Diencephalon (tissue), 2 donors: ENCODE measurements around the genes SLC44A3 and PTBP2.

DNA sequence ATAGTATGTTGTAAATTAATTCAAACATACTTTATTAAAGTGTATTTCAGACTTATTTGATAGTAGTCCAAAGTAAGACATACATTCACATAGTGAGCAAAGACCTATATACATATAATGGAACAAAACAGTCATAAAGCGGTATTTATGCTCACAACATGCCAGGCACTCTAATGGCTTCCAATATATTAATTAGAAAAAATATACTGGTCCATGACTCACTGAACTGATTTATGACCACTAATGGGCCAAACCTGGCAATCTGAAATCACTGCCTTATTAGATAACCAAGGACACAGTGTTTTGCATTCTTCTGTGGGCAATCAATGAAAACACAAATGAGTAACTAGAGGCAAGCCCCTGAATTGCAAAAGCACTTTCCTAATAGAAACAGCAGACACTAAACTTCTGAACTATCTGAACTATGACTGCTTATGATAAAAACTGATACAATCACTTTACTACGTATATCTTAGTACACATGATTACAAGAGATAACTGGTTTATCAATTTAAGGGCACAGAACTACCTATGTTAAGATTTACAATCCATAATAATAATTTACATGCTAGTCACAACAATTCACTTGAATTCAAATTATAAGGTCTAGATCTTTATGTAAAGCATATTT lies 3.5 kb downstream of the GCLM start:
- RAMPAGE, long total RNA = no peak

DNA sequence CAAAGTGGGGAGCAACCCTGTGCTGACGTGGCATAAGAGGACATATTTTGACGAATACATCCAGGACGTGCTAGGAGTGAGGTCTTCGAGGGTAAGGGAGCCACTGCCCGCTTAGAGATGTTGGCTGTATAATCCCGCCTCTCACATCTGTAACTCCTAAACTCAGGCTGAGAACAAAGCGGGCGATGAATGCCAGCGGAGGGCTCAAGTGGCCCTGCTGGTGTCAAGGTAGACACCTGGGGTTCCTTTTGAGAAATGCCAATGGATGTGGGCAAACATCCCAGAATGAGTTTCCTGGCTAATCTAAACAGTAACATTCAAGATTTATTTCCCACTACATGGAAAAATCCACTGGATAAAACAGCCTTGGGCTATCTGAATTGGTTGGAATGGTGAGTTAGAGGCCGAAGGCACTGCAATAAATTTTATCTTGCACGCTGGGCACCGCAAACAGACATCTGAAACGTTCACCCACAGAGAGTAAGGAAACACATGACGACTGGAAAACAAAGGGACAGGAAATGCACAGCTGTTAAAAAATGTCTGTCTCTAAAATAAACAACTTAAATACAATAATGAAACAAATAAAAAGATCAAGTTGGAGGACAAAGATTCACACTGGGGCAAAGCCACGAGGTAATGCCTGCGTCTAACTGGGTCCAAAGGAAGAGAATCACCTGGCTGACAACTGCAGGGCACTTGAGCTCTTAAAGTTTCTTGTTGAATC lies 51.4 kb downstream of the ABCA4 start:
- RAMPAGE, long total RNA = no peak

DNA sequence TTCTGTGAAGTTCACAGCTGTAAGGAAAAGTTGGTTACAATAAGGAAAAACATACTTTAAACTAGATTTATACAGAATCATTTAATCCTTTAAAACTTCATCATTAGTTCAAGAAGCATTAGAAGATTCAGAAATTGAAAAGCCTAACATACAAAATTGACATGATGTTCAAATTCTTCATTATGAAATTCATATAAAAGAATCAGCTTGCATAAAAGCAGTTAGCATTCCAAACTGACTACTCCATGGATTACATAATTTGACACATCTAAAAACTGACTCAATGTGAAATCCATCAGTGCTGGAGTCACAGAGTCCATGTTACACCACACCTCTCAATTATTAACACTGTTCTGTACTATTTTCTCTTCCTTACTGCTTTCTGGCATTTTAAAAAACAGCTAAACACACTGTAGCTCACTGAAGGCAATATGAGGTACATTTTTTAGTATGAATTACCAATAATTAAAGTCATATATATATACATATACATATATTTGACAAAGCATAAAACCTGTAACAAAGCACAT lies 28.0 kb downstream of the ARHGAP29 start:
- RAMPAGE, long total RNA = no peak

GRCh38 chr1:94295662-94296583 lies 58.5 kb upstream of the ARHGAP29 start:
- RAMPAGE, long total RNA = no peak

- RAMPAGE, long total RNA = no peak
Observed at GRCh38 chr1:94298643-94299086, 61.3 kb upstream of the ARHGAP29 start.

DNA sequence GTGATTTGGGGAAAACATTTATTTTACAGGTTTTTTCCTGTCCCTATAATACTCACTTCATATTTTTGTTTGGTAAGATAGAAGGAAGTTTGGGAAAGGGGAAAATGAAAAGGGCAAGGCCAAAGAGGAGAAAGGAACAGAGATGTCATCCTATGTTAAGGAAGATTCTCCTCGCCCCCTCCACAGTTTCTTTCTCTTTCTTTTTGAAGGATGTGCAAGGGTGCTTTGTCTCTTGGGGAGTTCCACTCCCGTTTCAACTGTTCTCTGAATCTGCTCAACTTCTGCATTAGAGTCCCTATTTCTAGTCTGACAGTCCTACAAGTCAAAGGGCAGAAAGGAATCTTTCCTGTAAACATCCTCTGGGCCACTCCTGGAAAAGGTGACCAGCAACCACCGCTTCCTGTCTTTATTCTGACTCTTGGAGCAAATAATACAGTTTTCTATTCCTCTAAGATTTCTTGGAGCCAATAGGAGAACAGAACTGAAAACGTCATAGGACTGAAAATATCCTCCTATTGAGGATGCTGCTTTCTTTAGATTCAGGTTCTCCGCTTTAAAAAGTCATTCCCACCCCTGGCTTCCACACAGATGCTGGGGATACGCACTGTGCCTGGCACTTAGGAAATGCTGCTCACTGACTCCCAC lies 81.8 kb upstream of the ARHGAP29 start:
- RAMPAGE, long total RNA = no peak

DNA sequence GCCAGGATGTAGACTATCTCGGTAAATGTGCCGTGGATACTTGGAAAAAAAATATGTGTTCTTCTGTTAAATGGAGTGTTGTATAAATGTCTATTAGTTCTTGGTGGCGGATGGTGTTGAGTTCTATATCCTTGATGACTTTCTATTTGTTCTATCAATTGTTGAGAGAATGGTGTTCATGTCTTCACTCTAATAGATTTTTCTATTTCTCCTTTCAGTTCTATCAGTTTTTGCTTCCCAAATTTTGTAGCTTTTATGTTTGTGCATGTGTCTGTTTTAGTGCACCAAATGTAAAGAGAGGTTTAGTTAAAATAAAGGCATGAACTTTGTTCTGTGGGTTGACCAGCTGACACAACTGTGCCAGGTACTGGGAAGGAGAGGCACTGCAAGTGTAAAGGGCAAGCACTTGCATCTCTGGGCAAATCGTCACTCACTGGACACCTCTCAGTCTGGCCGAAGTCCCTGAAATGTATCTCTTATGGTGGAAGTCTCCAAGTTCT lies 38.6 kb upstream of the ABCD3 start:
- RAMPAGE, long total RNA = no peak

- RAMPAGE, long total RNA = no peak
Observed at GRCh38 chr1:94590149-94590431, 48.5 kb upstream of the F3 start.

- RAMPAGE, long total RNA = start-site peak on the minus strand at chr1:94820219-94820275, 30 and 23 reads in 2 replicates
Observed at GRCh38 chr1:94819658-94820835, at the start of gene SLC44A3. Gene SLC44A3, plus strand, starts transcription at chr1:94820357.

DNA sequence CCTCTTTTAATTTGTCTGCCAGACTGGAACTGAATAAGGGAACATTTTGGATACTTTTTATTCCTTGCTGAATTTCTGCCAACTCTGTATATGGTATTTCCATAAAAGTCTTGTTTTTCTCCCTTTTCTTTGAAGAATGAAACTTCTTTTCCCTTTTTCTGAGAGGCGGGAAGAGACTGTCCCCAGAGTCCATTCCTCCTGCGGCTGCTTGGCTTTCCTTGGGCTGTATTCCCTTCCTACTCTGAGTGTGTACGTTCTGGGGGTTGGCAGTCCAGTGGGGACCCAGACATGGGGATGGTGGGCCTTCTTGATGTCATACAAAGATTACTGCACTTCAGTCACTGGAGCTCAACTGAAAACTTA lies 46.6 kb upstream of the CNN3 start:
- RAMPAGE, long total RNA = no peak

DNA sequence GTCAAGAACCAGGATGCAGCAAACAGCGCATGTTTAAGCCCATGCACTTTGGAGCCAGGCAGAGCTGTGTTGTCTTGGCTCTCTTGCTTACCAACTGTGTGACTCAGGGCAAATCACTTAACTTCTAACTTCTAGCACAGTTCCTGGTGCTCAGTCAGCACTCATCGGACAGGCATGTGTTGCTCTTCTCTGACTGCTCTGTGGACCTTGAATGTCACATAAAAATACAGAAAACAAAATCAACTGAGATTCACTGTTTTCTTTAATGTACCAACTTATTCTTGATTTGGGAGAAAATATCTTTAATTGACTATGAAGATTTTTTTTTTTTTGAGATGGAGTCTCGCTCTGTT lies 56.5 kb upstream of the CNN3 start:
- RAMPAGE, long total RNA = no peak

DNA sequence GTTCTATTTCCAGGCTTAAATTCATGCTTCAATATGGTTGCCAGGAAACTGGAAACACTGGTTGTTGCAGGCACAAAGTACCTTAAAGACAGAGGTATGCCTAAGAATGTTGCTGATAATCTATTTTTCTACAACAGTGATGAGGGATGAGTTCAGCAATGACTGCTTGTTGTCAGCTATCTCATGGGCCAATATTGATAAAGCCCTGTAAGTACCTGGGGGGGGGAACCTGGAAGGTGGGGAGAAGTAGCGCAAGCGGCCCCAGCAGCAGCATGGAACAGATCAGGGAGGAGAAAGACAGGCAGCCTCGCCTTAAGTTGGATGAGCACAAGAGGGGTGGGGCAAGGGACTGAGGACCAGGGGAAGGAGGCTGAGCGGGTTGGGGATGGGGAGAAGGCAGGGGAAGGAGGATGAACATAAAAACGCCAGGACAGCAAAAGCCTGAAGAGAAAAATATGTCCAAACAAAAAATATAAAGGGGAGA lies 70.7 kb downstream of the ALG14 start:
- RAMPAGE, long total RNA = no peak

DNA sequence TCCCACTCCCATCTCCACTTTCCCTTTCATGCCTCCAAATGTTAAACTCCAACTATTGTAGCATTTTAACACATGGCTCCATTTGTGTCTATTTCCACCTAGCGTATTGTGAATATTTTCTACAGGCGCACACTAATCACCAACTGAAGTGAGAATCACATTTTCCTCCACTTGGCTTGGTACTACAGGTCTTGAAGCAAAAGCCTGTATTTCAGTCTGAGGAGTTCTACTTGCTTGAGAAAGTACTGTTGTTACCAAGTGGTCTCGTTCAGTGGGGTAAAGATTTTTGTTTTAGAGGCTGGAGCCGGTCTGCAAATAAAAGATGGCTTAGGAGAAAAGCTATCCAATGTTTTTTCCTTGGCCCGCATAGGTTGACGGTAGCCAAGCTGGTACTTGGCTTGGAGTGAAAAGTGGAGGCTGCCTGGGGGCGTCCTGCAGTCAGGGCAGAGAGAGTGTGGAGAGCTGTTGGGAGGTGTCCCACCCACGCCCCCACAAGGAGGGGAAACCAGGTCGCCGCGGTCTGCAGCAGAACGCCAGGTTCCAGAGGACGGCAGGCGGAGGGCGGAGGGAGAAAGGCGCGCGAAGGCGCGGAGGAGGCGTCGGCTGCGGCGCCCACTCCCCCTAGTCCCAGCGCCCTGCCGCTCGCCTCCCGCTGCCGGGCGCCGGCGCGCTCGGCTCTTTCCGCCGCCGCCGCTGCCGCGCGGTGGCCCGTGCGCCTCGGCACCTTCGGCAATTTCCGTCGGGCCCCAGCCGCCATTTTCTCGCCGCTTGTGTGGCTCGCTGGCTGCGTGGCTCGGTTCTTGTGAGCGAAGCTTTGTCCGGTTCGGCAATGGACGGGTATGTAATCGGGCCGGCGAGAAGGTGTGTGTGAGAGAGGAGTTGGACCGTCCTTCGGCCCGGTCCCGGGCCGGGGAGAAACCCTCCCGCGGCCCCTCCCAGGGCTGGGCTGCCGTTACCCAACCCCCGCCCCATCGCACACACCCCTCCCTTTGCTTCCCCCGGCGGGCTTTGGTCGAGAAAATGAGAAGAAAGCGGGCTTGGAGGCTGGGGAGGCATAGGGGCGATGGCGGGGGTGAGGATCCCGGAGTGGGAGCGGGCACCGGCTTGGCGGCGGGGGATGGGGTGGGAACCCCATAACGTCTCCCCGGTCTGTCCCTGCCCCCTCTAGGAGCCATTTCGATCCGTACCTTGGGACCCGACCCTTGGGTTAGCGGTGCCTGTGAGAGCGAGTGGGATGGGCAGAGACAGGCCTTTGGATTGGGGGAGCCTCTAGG lies at the start of gene PTBP2:
Gene PTBP2, plus strand, starts transcription at position 749 of the 1,274 bp plus-strand sequence.
- RAMPAGE, long total RNA = start-site peak on the plus strand centred at position 753 of the sequence, 138 bp wide, 2,361 and 1,213 reads in 2 replicates

GRCh38 chr1:96962991-96963451 lies 241.4 kb downstream of the PTBP2 start:
- RAMPAGE, long total RNA = no peak

DNA sequence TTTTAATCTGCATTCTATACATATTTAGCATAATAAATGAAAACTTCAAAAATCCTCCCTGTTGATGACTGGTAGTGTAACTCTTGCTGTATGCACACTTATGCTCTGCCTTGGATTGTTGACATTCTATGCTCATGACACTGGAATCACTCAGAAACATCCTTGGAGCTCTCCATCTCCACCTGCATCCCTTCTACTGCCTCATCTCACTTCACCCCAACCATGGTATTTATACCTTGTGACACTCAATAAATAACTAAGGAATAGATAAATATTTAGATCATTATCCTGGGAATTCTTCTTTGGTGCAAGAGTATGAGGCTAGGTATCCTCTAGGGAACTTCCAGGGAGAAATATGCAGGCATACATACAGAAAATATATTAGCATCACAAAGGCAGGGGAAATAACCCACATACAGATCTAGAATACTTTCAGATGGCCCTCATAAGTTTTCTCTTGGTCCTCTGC lies 448.2 kb downstream of the PTBP2 start:
- RAMPAGE, long total RNA = no peak

GRCh38 chr1:97208063-97208684 lies 486.6 kb downstream of the PTBP2 start:
- RAMPAGE, long total RNA = no peak

GRCh38 chr1:98045006-98045710 lies 124.3 kb upstream of the DPYD start:
- RAMPAGE, long total RNA = no peak

GRCh38 chr1:99180403-99180720 lies 83.9 kb upstream of the PLPPR4 start:
- RAMPAGE, long total RNA = no peak

- RAMPAGE, long total RNA = no peak
Observed at GRCh38 chr1:99662594-99663174, 16.8 kb downstream of the PALMD start.

DNA sequence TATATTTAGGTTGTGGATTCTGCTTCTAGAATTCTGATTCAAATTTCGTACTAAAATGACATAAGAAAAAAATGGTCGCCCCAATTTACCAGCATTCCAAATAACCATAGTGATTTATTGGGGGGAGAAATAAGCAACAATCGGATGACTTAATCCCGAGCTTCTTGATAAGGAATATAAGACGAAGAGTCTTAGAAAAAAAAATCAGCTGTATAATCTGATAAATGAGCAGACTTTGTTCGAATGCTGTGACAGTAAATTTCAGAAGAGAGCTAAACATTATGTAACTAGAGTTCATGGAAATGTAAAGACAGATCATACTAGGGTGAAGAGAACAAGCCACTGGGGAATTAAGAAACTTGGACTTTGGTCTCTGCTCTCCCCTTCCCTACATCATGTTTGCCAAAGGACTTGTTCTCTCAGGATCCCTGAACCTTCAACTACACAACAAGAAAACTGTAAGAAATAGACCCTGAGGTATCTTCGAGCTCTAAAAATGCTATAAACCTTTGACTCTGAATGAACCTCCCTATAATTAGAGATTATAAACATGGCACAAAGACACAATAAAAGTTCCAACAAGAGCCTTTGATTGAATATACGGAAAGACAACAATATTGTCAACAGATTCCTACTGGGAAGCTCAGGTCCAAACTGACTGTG lies 27.6 kb downstream of the FRRS1 start:
- RAMPAGE, long total RNA = no peak